SP-49 (cell line): ENCODE results near the gene PERP.

GRCh38 chr6:136581005-136581204, 30.7 kb upstream of the MAP7 start:
- PRO-cap, result no peak

- PRO-cap, result no peak
Measured at GRCh38 chr6:136622650-136623293, 72.5 kb upstream of the MAP7 start.

DNA sequence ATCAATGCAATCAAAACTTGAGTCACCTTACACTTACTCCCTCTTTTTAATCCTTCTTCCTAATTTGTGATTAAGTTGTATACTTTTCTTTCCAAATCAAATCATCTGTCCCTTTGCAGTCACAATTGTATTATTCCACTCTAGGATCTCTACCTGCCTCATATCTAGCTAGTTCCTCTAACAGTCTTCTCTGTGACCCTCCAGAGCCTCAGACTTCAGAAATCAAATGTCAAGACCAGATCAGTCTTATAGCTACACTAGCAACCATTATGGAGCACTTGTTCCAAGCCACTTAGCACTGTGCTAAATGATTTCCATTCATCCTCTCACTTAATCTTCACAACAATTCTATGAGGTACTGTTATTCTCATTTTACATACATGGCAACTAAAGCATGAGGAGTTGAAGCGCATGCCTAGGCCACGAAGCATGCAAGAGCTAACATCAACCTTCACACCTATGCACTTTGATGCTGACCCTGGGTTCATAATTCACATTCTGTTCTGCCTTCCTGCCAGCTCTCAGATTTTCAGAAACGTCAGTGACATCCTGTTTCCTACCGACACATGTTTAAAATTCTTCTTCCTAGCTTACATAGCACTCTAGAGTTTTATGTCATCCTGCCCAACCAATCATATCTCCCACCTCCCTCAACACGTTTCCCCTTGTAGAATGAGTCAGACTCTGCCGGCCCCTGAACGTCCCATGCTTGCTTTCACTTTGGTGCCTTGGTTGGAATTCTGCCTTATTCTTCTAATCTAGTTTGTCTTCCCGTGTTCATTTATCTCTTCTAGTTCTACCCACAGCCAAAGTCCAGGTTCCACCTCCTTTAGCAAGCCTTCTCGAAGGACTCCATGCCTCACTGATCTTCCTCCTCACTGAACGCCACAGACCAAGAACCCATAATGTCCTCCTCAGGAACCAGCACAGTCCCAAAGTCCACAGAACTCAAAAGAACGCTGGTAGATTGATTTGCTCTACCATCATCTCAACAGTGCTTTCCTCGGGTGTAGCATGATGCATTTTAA, 97.1 kb upstream of the MAP7 start:
- PRO-cap, result no peak

- PRO-cap, result no peak
Measured at GRCh38 chr6:136739797-136740801, 52.2 kb downstream of the MAP3K5 start.

DNA sequence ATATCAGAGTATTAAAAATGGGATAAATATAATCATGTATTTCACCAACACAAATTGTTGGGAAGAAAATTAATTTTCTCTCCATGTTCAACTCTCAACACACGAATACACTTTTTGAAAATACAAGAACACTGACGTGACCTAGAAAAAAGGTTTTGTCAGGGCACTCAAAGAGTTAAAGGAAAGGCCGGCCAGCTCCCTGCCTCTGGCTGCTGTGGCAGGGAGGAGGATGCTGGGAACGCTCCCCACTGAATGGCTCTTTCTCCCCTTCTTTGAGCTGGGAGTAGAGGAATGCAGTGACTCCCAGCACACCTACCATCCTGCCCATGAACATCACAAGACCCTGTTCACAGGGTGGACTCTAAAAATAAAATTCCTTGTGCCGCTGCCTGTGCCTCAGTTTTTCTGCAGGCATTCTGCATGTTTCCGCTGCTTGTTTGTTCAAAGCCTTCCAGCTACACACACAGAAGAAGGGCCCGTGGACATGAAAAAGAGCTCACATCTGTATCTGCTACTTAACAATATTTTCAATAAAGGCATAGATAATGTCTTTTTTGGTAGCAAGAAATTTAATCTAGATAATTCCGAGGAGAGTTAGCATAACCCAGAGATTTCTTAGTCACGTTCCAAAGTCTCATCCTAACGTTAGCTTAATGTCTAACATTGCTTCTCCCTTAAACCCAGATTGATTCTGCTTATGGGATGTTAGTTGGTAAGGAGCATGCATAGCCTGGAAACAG, 46.8 kb downstream of the MAP3K5 start:
- PRO-cap, result no peak

DNA sequence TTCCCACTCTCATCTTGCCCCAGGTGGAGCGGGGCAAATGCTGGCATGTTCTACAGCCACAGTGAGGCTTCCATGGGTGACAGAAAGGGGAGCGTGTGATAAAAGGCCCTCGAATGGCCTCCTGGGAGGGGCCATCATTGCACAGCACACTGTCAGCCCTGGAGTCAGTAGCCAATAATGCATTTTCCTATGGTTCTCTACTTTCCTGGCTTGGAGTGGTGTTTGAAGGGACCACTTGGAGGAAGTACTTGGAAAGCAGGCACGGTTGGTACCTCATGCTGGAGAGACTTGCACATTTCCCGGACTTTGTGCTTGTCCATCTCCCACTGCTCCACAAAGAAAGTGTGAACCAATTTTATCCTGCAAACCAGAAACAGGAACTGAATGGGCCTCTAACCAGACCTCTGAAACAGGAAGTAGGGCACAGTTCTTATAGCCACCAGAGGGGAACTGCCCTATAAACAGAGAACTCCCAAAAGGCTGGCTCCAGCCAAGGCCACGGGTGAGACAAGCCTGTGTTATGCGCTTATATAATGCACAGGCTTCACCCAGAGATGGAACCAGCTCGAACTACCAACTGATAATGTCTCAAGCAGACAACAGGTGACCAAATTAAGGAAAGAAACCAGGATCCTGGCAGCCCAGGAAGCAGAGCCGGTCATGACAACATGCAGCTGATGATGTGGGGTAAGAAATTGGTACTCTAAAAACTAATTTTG, 8.5 kb downstream of the MAP3K5 start:
- PRO-cap, result no peak

DNA sequence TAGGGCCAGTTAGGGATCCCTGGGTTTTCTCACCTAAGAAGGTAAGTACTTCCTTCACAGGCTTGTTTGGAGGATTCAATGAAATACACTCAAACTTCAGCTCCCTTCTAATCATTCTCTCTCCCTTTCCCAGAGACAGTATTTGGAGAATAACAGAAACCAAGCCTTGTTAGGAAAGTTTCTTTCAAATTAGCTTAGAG, 2.3 kb downstream of the MAP3K5 start:
- PRO-cap, result no peak

GRCh38 chr6:137045461-137045824, 678 bp upstream of the IL20RA start:
- PRO-cap, result no peak

- PRO-cap, result no peak
Measured at GRCh38 chr6:137211879-137212251, 7.3 kb downstream of the IFNGR1 start.

GRCh38 chr6:137341563-137342184, 122.5 kb upstream of the IFNGR1 start:
- PRO-cap, result no peak

- PRO-cap, result no peak
Measured at GRCh38 chr6:137724750-137725192, 142.3 kb upstream of the TNFAIP3 start.

DNA sequence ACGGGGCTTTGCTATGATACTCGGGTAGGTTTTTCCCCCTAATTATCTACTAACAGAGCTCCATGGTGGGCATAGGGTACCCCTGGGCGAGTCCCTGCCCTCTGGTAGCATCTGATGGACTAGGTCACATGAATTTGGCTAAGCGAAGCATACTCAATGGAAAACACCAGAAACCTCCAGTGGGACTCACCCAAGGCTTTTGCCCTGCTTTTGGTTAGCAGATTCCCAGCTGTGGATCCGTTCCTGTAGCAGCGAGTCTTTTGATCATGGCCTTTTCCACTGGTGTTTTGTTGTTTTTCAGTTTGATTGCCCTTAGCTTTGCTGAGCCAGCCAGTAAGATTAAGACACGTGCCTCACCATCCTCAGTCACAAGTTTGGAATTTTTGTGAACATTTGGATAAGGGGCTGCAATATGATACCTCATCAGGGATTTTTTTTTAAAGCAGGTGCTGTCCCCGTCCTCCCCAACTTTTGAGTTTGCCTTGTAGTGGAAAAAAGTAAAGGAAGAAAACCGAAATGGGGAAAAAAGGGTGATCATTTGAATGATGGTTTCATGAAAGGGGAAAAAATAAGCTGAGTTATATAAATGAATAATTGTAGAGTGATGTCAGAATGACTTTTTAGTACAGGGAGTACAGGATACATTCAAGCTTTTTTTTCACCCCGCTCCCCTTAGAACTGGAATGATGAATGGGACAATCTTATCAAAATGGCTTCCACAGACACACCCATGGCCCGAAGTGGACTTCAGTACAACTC, 8.1 kb downstream of the TNFAIP3 start:
- PRO-cap, result no peak

DNA sequence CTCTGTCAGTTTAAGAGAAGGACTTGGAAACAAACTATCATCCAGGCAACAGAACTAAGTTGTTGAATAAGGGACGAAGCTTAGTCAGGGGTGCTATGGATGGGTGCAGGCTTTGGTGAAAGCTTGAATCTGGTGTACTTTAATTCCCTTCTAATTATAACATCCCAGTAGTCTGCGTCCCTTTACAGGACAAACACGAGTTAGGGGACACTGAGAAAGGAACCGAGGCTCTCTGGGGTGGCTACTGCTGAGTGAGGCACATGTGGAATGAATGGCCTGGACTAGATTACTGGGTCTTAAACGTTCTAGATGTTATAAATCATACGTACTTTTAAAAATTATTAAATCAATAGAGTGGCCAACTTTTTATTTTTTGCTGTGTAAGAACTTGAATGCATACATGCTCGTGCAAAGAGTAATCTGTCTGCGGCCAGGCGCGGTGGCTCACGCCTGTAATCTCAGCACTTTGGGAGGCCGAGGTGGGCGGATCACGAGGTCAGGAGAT, 4.8 kb downstream of the PERP start:
- PRO-cap, result no peak

DNA sequence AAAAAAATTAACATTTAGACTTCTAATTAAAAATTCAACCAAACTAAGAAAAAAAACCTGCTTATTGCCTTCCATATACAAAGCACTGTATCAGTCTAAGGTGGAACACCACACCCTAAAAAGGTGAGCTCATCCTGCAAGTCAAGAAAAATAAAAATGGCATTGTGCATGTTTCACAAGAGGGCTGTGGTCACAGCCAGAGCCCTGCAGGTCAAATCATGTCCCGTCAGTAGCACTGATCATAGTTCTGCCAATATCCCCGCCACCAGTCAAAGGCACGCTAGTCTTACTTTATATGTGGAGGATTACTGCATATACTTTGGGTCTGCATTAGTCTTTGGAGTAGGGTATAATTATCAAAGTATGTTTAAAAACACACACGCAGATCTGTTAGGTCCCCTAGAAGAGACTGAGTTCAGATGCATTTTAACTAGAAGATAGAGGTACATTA, 1.8 kb downstream of the PERP start:
- PRO-cap, result no peak

GRCh38 chr6:138106792-138107723, at the start of gene PERP:
PERP (minus strand) TSS chr6:138107419.
- PRO-cap, result unidirectional peak, minus-strand start at chr6:138107419

DNA sequence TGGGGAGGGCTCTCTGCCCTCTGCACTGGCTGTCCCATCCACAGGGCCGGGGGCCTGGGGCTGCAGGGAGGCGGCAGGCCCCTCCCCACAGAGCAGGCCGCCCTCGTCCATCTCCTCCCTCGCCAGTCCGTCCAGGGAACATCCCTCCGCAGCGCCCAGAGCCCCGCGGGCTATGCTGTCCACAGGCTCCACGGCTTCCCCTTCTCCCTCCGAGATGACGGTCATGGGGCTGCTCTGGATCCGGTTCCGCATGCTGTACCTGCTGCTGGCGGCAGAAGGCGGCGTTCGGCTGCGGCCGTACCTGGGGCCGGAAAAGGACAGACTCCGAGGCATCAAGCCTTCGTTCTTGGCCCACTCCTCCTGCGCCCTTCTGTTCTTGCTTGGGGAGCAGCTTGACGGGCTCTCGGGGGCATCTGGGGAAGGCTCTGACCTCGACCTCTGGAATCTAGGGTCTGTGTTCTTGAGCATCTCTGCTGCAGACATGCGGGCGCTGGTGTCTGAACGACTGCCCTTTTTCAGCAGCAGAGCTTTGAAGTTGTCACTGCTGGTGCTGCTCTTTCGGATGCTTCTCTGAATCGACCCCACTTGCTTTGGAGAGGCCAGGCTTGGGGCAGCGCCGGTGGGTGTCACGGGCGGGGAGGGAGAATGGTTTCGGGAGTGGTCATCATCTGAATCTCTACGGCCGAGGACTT, 20.2 kb downstream of the HEBP2 start:
- PRO-cap, result no peak

DNA sequence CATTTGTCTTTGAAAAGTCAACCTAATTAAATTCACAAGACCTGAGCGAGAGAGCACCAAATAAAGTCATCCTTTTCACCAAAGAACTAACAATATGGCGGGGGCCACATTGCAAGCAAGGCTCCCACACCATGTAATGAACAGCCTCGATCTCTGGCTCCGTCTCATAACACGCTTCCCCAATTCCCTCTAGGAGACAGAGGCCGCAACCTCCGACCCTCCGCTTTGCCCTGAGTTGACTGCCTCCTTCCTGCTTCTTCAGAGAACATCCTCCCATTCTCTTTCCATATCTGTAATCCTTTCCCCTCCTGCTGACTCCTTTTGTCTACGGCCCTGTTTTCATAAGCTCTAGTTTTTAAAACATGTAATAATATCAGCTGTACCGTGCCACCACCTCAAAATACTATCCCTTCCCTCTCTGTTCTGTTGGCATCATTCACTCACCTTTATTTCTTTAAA, 13.4 kb downstream of the NHSL1 start:
- PRO-cap, result no peak

DNA sequence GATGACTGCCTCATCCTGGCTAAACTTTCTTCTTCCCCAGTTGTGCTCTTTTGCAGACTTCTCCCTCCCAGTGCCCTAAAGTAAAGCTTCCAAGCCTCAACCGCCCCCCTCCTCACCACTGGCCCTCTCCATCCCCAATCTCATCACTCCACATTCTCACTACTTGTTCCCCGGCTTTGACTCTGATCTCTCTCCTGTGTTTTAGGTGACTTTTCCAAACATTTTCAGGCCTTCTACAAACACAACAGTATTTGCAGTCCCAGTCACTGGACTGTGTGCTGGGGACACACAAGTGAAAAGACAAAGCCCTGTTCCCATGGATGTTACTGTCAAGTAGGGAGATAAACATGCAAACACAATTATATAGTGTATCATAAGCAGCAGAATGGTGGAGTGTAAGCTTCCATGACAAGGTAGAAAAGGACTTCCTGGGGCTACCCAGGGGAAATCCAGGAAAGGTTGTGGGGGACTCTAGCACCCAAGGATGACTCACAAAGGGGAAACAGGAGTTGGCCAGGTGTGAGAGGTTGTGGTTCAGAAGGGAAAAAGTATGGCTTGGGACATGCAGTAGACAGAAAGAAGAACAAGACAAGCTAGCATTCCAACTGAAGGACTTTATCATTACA, 12.7 kb downstream of the NHSL1 start:
- PRO-cap, result no peak

DNA sequence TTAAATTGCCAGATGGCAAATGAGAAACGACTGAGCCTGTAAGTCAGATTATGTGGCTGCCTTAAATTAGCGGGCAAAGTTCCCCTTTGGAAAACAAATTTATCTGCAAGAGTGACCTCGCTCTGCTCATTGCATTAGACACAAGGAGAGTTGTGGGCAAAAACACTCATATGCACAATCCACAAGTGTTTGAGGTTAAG, 1.5 kb upstream of the NHSL1 start:
- PRO-cap, result no peak

- PRO-cap, result no peak
Measured at GRCh38 chr6:138718942-138719590, 54.5 kb upstream of the CCDC28A start.